AG08470 (cell line): ENCODE measurements around a stretch of chr17.

DNA sequence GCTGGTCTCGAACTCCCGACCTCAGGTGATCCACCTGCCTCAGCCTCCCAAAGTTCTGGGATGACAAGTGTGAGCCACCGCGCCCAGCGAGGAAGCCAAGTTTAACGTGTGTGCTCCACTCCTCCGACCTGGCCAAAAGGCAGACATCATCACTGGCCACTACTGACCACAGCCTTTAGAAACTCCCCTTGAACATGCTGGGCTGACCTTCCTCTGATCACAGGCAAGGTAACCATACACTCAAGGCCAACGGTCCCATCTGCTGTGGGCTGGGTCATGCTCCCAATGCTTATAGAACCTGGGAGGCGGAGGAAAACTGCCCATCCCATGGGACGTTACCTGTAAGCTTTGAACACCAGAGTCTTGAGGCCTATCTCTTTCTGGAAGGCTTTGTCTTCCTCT lies 17.8 kb upstream of the EVPL start:
- RRBS, result no CpG with 5 or more reads among the region's 10 CpGs

GRCh38 chr17:76066970-76067600 lies 5.2 kb downstream of the SRP68 start:
- RRBS, result no CpG with 5 or more reads among the region's 7 CpGs

GRCh38 chr17:76079960-76081146 lies 1.4 kb downstream of the ZACN start:
- RRBS, result 5% methylated on average over 3 of the region's 28 CpGs

GRCh38 chr17:76182021-76182601 lies 41.1 kb upstream of the FOXJ1 start:
- RRBS, result no CpG with 5 or more reads among the region's 10 CpGs

GRCh38 chr17:76196305-76197053 lies 43.8 kb downstream of the RNF157 start:
- RRBS, result no CpG with 5 or more reads among the region's 7 CpGs

DNA sequence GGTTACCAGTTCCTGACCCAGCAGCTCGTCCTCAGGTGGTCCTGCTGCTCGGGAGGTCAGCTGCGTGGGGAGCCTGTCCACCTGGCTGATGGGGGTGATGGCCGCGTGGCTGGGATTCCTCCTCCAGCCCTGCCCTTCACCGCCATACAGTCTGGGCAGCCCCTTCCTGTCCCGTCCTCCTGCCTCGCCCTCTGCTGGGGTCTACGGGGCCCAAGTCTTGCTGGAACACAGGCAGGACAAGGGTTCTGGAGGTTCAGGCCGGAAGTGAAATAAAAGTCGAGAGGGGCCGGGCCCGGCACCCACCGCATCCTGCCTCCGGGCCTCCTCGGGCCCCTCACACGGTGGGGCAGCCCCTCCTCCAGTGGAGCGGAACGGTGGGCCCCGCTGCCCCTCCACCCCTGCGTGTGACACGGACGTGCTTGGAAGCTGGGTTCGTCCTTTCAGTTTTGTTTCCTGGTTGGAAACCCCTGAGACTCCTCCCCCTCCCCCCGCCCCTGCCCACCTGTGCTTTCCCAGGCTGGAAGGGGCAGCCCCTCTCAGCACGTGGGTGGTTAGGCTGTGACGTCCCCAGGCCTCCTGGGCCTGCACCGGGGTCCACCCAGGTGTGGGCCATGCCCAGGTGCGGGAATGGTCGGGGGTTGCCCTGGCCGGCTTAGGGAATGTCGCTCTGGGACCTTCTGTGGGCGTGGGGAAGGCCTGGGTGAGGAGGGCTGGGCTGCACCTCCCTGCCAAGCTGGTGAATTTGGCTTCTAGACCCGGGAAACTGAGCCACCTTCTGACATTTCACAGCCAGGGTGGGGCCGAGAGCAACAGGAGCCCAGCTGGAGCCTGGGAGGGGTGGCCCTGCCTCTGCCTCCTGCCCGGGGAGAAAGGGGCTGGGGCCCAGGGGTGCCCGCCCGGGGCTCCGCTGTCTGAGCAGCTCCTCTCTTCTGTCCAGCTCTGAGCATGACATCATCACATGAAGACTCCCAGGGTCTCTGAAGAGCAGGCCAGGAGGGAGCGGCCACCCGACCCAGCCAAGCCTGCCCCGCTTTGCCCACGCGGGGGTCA lies 7.0 kb downstream of the UBALD2 start:
- RRBS, result 21% methylated on average over 7 of the region's 44 CpGs

DNA sequence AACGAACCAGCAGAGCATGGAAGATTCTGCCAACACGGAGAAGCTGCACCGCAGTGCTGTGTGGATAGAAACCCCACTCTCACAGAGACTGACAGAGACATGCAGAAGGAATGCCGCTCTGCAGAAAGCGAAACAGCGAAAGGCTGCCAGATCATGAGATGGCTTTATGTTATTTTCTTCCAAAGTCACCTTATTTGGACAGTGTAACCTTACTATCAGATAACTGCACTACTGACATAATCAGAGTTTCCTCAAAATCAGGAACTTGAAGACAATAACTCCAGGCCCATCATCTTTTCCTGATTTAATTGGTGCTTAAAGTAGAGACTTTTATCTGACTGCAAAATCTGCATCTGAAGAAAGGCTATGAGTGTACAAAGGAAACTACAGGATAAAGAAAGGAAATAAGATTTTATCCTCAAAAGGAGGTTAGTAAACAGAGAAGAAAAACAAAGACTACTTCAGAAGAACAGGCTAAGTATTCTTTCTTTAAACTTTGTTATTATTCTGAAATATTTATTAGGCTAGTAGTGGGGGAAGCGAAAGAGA lies 6.8 kb upstream of the QRICH2 start:
- RRBS, result no CpG with 5 or more reads among the region's 7 CpGs

DNA sequence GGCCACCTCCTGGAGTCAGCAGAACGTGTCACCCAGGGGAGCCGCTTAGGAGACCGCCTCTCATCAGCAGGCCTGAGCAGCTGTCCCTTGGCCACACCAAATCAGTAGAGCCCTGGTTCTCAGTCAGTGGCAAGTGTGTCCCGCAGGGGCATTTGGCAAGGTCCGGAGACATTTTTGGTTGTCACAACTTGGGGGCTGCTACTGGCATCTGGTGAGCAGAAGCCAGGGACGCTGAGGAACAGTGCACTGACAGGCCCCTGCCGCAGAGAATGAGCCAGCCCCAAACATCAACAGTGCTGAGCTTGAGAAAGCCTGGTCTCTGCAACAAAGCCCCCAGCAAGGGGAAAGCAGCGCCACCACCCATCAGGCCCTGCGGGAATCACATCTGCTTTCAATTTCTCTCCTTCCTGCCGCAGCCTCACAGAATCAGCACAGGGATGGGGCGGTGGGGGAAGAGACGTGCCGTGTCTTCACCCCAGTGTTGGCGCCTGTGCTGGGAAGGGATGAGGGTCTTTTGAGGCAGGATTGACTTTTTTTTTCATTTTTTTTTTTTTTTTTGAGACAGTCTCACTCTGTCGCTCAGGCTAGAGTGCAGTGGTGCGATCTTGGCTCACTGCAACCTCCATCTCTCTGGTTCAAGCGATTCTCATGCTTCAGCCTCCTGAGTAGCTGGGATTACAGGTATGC lies 14.8 kb upstream of the PRPSAP1 start:
- RRBS, result no CpG with 5 or more reads among the region's 17 CpGs

DNA sequence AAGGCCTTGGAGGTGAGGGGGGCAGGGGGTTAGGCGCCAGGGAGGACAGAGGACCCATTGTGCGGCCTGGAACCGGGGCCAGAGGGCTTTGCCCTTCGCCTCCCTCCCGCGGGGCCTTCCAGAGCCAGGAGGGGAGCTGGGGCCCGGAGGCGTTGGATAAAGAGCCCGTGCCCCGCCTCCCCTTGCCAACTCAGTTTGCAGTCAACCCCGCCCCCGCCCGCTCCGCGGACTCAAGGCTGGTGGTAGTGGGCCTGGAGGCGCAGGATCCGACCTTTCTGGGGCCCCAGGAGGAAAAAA lies 2.1 kb upstream of the SPHK1 start:
- RRBS, result 24% methylated on average over 4 of the region's 17 CpGs

DNA sequence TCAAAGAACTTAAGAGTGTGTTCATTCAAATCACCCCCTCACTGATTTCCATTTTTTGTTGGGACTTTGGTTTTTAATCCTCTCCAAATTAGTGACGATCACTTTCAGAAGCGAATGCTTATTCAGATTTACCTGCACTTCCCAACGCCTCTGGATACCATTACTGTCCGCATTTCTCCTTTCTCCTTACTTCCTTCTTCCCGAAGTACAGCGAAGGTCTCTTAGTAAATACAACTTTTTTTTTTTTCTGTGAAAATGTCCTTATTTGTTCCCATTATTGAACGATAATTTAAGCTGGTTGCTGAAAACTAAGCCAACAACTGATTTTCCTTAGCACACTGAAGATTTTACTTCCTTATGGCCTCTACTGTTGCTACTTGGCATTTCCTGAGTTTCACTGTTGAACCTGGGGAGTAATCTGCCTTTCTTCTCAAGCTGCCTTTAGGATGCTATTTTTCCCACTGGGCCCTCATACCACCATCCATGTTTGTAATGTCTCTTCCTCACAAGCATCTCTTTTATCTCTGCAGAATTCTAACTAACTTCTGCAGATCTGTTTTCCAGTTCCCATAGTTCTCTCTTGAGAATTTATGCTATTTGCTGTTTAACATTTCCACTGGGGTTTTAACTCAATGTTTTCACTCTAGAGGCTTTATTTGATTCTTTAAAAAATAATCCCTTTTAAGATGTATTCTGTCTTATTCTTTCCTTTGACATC lies 26.1 kb downstream of the UBE2O start:
- RRBS, result no CpG with 5 or more reads among the region's 7 CpGs

- RRBS, result 90% methylated on average over 8 of the region's 19 CpGs
Observed at GRCh38 chr17:76474235-76474800, 6.9 kb downstream of the AANAT start.

GRCh38 chr17:76491408-76491814 lies 9.8 kb downstream of the RHBDF2 start:
- RRBS, result no CpG with 5 or more reads among the region's 8 CpGs

DNA sequence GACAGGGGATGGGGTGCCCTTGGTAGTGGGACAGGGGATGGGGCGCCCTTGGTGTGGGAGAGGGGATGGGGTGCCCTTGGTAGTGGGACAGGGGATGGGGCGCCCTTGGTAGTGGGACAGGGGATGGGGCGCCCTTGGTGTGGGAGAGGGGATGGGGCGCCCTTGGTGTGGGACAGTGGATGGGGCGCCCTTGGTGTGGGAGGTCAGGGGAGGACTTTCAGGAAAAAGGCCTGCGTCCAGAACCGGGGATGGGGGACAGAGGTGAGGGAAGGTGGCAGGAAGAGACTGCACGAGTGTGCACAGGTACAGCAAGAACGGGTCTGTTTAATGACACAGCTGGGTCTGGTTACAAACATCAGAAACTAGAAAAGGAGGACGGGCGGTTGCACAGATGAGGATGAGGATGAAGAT lies 10.5 kb downstream of the CYGB start:
- RRBS, result no CpG with 5 or more reads among the region's 11 CpGs

GRCh38 chr17:76601780-76602279 lies 16.2 kb upstream of the ST6GALNAC2 start:
- RRBS, result no CpG with 5 or more reads among the region's 5 CpGs

DNA sequence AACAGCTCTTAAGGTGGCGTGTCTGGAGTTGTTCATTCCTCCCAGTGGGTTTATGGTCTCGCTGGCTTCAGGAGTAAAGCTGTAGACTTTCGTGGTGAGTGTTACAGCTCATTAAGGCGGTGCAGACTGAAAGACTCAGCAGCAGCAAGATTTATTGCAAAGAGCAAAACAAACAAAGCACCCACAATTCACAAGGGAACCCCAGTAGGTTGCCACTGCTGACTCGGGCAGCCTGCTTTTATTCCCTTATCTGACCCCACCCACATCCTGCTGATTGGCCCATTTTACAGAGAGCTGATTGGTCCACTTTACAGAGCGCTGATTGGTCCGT lies 28.5 kb upstream of the ST6GALNAC2 start:
- RRBS, result no CpG with 5 or more reads among the region's 7 CpGs

GRCh38 chr17:76671867-76672365 lies 28.4 kb upstream of the ST6GALNAC1 start:
- RRBS, result 6% methylated on average over 3 of the region's 23 CpGs

DNA sequence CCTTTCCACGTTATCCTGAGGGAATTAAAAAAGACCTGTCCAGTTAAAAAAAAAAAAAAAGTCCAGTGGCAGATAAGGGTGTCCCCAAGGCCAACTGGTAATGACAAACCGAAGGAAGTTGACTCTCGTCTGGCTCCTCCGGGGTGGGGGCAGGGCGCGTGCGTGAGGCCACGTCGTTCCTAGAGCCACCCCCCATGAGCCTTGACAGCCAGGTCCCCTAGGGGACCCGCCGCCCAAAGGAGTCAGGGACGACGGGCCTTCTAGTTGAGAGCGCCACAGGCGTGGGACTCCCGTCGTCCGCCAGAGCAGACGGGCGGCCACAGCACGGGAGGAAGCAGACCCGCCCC lies 592 bp downstream of the JMJD6 start:
- RRBS, result no CpG with 5 or more reads among the region's 22 CpGs

GRCh38 chr17:76732689-76733785 lies 4.1 kb downstream of the SRSF2 start:
- RRBS, result no CpG with 5 or more reads among the region's 4 CpGs

GRCh38 chr17:77085939-77086454 lies 54.8 kb upstream of the SEC14L1 start:
- RRBS, result no CpG with 5 or more reads among the region's 8 CpGs

DNA sequence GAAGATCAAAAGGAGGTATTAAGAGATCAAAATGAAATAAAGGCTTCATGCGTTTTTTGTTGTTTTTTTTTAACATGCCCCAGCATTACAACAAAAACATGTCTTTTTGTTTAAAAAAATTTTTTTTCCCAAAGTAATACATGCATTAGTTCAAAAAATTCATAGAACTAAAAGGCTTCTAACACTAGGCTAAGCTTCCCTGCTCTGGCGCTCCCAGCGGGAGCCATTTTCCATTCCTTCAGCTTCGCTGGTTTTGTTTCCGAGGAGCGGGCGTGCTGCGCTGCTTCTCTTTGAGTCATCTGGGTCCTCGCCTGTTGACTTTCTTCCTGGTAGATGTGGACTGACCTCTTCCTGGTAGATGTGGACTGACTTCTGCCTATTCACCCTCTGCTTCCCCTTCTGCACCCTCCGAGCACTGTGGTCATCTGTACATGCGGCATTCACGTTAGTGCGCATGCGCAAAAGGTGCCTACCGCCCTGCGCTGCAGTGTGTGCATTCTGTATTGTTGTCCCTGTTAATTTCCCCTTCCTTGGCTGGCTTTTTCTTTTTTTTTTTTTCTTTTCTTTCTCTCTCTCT lies 40.8 kb upstream of the SEC14L1 start:
- RRBS, result no CpG with 5 or more reads among the region's 16 CpGs